Duodenum (tissue), 1 donor: ENCODE measurements around the gene OR2I1P.

DNA sequence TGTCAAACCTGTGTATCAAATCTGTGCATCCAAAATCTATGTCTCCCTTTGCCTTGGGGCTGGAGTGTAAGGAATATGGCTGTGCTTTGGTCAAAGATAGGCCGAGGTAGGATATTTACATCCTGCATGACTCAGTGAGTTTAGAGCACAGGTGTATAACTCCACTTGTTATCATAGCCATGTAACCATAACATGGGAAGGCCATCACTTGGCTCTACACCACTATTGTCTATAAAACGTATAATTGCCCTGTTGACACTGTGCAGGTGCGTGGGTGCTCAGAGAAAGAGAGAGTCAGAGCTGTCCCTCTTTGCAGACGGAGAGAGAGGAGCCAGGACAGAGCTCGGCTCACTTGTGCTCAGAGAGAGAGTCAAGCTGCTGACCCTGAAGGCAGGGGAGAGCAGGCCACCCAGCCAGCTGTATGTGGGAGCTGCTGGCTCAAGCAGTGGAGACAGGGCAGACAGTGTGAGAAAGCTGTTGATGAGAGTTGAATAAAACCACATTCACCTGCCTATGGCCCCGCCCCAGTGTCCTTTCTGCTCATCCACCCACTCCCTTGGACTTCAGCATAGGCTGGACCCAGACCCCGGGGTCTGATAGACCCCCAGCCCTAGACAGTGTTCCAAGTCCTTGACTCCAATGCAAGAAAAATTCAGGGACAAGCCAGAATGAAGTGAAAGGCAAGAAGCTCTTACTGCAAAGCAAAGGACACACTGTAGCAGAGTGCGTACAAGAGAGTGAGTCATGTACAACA, 46.1 kb downstream of the OR2B6 start:
- PRO-cap = no peak

- PRO-cap = bidirectional peak, plus-strand start at chr6:28080973, minus-strand start at chr6:28080782
Observed at GRCh38 chr6:28080663-28081852, 690 bp downstream of the ZNF165 start.

DNA sequence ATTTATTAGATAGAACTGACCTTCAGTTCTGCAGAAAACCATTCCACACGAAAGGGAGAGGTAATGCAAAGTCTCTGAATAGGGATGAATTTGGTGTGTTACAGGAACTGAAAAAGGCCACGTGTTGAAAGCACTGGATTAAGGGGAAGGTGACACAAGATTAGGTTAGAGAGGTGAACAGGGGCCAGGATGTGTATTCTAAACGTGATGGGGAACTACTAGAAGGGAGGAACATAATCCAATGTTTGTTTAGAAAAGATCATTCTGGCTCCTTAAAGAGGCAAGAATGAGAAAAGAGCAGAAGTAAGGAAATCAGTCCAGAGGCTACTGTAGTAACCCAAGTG, 6.3 kb upstream of the ZKSCAN8 start:
- PRO-cap = no peak

DNA sequence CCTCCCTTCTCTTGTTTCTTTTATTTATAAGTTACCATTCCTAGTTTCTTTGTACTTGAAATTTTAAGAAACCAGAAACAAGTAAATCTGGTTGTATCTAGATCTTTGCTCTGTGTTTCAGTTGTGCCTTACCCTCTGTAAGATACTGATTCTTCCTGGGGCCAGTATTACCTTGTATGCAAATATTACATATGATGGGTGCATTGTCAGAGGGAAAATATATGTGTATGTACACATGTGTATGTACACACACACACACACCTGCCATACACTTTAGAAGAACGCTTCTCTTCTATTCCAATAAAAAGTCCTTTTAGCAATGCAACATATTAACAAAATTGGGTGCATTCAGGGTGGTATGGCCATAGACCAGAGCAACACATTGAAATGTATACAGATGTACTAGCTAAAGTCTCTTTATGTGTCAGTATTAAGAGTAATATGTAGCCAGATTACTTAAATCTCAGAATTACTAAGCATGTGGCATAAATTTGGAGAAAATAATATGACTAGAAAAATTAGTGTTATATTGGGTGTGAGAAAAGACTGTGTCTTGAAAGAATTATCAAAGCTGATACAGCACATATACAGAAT, 14.3 kb downstream of the ZKSCAN8 start:
- PRO-cap = no peak

- PRO-cap = no peak
Observed at GRCh38 chr6:28313048-28313316, 23.0 kb downstream of the ZSCAN31 start.

DNA sequence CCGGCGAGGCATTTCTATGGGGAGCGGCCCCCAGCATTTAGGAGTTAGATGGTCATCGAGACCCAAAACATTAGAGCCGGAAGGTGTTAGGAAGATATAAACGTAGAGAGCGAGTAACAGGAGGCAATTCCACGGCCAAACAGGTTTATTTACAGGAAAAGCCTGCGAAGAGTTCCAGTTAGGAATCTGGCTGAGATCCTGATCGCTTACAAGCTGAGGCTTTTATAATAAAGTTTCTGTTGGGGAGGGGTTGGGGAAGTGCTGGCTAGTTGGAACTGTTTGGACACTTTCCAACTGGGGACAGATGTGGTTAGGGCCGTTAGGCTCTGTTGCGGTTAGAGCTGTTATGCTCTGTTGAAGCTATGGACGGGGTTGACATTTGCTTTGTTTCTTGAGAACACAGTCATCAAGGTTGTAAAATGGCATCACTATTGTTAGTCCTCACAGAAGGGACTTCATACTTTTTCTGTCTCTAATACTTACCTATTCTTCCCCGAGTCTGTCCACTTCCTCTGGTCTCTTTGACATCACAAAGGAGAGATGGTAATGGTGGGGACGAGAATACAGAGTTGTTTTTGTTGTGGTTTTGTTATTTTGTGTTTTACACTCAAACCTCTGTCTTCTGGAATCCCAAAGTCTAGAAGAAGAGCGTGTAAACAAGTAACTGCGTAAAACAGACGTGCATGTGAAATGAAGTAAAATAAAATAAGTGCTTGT, 517 bp upstream of the ZSCAN31 start:
- PRO-cap = no peak

- PRO-cap = no peak
Observed at GRCh38 chr6:28382028-28382586, 17.4 kb downstream of the ZSCAN12 start.

DNA sequence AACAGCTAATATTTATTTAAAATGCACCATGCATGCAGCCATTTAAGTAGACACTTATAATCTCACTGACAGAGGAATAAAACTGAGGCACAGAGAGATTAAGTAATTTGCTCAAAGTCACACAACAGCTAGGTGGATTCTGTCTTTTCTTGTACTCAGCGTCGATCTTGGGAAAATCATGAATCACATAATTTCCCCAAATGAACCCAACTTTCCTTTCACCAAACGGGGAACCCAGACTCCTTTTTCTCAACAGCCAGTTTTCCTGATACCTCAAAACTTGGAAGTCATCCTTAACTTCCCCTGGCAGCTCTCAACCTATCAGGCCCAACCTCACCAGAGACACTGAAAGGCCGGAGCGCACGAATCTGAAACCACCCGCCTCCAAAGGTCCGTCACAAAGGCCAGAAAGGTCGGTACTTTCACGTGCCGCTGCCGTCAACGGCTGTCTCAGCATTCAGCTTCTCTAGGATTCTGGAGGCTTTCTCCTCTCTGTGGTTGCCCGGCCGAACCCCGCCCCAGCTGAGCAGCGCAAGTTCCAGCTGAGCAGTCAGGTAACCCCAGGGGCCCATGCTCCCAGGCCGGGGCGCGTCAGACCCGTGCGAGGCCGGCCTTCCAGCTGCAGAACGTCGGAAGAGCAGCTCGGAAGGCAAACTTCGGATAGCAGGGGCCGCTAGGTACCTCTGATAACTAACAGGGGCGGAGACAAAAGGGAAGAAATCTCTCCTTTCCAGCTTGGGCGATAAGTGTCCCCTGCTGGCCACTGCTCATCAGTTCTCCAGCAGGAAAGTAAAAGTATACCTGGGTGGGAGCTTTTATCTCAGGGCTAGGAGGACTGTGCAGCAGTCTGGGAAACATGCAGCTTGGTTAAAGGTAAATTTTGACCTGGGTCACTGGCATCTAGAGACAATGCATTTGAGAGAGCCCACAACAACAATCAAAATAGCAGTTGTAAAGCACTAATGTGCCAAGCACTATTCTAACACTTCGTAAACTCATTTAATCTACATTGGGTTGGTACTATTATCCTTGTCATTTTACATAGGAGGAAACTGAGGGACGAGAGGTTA, 16.2 kb downstream of the ZSCAN12 start:
- PRO-cap = bidirectional peak, plus-strand start at position 541 of the sequence, minus-strand start at position 347 of the sequence

DNA sequence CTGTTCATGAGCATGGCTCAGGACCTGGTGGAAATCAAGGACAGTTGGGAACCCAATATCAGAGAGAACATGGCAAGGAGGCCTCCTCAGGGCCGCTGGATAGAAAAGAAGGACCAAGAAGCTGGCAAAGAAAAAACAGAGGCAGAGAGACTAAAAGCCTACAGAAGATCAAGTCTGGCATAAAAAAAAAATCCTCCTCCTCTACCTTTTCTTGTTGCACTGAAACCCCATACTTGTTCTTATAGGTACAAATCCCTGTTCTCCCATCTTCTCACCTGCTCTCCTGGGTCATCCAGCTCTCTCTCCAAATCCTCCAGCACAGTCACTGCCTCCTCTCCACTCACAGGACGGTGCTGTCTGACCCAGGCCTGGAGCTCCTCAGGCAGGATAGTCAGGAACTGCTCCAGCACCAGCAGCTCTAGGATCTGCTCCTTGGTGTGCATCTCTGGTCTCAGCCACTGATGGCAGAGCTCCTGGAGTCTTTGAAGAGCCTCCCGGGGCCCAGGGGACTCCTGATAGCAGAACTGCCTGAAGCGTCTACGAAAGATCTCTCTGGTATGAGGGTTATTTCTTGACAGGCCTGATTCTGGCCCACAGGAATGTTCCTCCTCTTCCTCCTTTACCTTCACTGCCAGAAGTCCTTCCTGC, 7.6 kb downstream of the ZSCAN23 start:
- PRO-cap = no peak

GRCh38 chr6:28488848-28489690, 26.5 kb downstream of the GPX6 start:
- PRO-cap = bidirectional peak, plus-strand start at chr6:28489553, minus-strand start at chr6:28489483

DNA sequence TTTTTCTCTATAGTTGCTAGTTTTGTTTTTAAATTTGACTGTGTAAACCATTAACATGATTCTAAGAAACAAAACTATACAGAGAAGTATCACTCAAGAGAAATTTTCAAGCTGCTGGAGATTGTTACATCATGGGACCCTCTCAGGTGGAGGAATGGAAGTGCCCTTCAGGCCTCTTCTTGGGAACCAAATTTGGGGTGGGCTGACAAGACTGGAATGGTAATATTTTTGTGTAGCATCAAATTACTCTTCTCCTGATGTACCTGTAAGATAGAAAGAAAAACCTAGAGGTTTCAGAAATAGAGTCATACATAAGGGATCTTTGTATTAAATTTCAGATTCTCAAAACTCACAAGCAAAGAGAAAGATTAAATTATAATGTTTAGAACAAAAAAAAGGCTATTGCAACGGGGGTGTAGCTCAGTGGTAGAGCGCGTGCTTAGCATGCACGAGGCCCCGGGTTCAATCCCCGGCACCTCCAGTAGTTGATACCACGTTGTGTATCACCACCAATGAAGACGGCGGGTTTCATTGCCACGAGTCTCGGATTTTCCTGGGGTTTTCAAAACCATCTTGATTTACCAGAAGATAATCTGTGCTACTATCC, 132.3 kb upstream of the SCAND3 start:
- PRO-cap = no peak

GRCh38 chr6:28728995-28729614, 142.0 kb upstream of the SCAND3 start:
- PRO-cap = no peak

- PRO-cap = no peak
Observed at GRCh38 chr6:28906175-28907255, 17.3 kb downstream of the TRIM27 start.

GRCh38 chr6:29011220-29011985, 6.3 kb upstream of the ZNF311 start:
- PRO-cap = no peak

DNA sequence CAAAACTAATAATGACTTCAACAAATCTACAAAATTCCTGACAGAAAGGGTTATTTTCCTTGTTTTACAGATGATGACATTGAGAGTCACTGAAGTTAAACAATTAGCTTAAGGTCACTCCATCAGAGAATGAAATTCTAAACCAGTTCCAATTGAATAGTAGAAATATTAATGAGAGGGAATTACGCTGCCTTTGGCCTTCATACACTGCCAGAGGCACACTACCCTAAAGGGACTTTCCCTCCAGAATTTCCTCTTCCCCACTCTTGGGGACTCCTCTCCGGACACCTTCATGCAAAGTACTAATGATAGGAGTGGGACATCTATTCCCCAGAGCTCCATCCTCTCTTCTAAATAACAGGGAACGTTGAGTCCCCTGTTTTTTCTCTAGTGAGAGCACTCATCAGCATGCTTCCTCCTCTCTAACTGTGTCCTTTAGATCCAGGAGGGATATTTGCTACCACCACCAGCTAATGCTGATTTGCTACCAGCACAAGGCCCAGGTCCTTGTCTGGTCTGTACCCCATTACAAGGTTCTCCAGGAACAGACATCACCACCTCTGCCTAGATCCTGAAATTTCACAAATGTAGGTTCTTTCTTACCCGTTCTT, at the start of gene OR2I1P:
TSS of gene OR2I1P (plus strand) at position 394 of the 611 bp plus-strand sequence.
- PRO-cap = no peak

DNA sequence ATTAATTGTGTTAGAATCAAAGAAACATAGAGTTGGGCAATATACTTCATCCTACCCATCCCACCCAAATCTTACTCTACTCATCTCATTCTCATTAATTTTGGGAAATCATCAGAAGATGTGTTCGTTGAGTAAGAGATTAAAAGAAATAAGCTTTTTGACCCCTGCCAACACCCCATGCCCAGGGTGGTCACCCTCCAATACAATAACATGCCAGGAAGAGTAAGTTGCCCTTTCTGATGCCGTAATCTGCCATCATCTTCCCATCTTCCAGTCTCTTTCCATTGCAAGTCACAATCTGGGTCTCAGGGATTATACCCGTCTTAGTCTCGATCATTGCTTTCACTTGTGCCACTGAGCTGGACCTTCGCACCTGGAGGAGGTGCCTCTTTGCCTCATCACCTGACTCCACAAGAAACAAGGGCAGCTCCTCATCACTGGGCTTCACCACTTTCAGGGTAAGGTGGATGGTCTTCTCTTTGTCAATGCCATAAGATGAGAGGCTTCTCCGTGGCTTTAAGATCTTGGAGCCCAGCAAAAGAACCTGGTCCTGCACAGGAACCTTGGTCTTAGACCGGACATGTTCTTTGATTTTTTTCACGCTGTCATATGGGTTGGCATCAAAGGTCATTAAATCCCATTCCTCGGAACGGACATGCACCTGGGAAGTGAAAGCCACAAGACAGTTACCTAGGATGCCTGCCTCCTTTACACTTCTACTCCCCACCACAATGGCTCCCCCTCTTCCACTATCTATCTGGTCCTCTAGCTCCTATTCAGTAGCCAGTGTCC, 3.6 kb downstream of the UBD start:
- PRO-cap = no peak

GRCh38 chr6:29661690-29662148, 4.8 kb downstream of the MOG start:
- PRO-cap = no peak

DNA sequence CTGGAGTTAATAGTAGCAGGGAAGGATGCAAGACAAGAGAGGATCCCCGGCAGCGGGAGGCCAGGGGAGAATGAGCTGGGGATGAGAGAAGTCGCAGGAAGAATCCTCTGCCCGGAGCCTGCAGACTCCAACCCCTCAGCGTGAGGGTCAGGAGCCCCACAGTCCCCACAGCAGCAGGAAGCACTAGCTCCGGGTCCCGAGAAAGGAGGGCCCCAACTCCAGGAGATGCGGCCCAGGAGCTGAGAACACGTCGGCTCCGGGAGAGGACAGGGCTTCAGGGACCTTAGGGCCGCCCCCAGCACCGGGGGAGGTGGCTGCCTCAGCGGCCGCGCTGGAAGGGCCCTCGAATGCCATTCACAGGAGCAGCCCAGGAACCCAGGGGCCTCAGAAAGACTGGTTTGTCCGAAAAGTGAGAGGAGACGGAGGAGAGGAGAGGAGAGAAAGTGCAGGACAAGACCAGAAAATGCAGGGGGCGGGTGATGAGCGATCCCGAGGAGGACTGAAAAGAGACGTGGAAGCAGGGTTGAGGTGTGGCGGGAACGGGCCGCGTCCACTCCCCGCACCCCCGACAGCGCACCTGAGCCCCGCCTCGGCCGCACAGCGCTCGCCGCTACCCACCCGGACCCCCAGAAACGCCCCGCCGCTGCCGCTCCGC, 25.1 kb downstream of the HLA-F start:
- PRO-cap = no peak

- PRO-cap = no peak
Observed at GRCh38 chr6:29763607-29764074, 40.4 kb downstream of the HLA-F start.

DNA sequence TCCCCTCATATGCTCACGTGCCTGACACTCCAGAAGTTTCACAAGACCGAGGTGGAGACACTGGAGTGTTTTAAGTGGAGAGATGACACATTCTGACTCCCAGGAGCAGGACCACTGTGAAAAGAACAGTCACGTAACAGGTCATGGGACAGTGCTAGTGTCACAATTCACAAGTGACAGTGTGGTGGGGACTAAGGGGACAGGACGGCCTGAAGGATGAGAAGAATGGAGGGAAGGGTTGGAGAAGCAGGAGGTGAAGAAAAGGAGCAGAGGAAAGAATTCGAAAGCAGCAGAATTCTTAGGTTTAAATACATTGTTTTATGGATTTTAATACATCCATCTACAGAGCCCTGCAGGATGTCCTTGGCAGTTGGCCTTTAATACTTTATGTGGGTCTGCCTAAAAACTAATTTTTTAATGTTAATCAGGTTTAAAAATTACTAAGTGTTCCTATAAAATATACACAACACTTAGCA, 56.0 kb upstream of the HLA-A start:
- PRO-cap = no peak